Mesothelial cell of epicardium (in vitro differentiated cells): Measurements from ENCODE around the genes TLK1 and HAT1.

DNA sequence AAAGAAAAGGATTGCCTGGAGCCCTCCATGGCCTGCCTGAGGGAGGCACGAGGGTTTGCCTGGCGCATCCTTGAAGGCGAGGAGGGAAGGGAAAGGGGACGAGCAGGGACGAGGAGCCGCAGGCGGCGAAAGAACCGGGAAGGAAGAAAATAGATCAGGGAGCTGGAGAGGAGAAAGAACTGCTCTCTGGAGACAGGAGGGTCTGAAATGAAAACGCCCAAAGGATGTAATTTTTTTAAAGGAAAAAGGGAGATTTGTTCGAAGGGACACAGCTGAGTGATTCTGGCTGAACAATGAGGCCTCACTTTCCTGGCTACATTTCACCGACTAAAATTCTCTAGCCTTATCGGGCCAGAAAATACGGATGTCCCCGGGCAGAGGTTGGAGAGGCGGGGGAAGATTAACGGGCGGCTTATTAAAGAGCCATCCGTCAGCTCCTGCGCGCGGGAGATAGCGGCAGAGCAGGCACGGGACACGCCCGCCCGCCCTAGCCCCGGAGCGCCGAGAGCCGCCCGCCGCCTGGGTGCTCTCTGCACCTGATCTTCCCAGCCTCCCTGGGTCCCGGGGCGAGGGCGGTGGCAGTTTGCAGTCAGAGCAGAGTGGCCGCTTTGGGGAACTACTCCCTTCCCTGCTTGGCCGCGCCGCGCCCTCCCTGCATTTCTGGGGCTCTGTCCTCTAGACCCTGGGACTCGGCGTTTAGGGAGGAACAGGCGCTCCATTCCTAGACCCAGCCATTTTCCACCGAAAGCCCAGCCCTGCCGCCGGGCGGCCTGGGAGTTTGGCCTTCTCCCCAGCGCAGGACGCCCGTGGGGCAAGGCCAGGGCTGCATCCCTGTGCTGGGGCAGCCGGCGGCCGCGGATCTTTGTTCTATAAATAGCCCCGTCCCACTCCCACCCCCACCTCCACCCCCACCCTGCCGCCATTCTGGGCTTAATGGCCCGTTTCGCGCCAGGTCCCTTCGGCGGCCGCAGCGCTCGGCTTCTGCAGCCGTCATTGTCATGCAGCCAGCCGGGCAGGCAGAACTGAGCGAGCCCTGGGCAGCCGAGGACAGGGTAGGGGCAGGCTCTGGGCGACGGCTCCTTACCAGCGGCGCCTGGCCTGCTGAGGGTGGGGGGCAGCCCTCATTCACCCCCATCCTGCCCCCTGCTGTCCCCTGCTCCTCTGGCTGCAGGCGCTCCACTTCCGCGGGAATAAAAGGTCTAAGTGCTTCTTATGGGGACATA is 6.5 kb downstream of the GAD1 start:
- PRO-cap, result no peak

DNA sequence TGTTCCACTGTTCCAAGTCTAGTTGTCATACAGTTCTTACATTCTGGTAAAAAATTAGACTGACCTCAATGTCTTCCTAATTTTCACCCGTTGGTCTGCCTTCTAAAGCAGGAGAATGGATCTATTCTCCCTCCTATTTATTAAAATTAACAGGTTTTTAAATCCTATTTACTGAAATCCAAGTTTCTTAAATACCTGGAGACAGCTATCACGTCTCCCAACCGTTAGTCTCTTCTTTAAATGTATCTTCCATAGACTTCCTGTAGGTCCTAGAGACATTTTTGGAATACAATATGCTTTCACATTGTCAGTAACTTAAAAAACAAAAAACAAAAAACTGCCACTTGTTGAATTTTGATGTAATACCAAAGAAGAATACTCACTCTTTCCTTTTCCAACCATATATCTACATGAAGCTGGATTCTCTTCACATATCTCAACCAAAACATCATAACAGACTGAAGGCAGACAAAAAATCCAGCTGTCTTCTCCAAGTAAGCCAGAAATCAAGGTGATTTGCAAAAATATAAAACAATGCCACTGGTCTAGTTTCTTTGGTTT is 4.8 kb downstream of the TLK1 start:
- PRO-cap, result no peak

GRCh38 chr2:171159993-171160985 is at the start of gene TLK1:
TLK1 (minus strand) TSS chr2:171160893.
- PRO-cap, result no peak

DNA sequence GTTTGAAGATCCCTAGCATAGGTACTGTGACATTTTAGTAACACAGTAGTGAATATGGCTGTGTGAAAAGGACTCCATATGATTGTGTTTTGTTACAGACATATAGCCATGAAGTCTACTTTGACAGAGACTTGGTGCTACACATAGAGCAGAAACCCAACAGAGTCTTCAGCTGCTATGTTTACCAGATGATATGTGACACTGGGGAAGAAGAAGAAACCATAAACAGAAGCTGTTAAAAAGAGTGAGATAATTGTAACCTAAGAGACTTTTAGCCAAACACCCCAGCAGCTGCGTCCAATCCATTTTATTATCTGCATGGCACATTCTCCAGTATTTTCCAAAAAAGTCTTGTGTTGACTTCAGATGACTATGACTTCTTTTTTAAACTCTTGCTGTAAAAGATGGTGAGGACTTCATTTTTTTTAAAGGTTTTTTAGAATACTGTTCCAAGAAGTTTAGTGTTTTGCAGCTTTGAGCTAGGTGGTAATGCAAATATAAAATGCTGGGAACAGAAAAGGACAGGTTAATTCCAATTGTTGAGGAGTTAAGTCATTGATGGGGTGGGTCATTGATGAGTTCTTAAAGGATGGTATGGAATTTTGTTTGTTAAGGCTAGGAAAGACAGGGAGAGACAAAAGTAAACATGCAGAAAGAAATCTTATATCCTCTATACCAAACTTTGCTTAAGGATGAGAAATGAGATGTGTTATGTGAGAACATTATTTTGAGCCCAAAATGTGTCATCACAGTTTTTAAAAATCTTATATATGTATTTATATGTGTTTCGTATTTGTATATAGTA is 41.2 kb upstream of the CYBRD1 start:
- PRO-cap, result no peak

- PRO-cap, result no peak
Observed at GRCh38 chr2:171699712-171700336, 12.6 kb downstream of the DYNC1I2 start.

DNA sequence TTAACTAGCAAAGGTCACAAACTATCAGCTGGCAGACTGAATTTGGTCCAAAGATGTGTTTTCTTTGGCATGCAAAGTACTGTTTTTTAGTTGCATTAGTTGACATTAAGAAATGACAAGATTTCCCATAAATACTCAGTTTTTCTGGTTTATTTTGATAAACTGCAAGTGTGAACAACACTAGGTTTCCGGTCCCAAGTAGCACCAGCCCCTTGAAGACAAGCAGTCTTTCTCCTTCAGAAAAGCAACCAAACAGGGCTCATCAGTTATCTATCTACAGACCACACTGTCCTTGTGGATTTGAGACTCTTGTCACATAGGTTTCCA is 35.5 kb downstream of the SLC25A12 start:
- PRO-cap, result no peak

GRCh38 chr2:171922087-171923144 is at the start of gene HAT1:
HAT1 (plus strand) TSS chr2:171922461.
- PRO-cap, result bidirectional peak, plus-strand start at chr2:171922461, minus-strand start at chr2:171922287; bidirectional peak, plus-strand start at chr2:171922942, minus-strand start at chr2:171922725

DNA sequence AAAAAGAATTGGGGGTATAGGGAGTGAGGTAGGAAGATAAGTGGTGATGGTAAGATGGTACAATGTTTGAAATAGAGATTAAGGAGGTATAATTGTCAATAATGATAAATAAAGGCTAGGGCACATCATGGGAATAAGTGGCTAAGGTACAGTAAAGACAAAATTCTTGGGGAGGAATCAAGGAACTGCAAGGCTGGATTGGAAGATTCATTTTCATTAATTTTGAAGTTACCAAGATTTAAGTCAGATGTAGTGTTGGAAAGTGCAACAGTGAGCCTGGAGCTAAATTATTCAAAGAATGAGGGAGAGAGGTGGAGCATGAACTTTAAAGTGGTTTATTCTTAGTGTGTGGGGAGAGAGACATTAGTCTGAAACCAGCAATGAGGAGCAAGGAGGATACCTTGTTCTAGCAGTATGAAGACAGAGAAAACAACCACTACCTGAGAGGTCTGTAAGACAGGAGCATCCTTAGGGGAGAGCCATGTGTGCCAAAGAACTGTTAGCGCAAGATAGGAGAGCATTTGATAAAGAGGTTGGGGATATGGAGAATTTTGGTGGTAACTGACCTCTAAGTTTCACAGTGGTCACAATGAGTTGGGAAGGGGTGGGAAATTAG is 13.7 kb downstream of the HAT1 start:
- PRO-cap, result no peak

- PRO-cap, result no peak
Observed at GRCh38 chr2:172427079-172427253, 420 bp upstream of the ITGA6 start.

DNA sequence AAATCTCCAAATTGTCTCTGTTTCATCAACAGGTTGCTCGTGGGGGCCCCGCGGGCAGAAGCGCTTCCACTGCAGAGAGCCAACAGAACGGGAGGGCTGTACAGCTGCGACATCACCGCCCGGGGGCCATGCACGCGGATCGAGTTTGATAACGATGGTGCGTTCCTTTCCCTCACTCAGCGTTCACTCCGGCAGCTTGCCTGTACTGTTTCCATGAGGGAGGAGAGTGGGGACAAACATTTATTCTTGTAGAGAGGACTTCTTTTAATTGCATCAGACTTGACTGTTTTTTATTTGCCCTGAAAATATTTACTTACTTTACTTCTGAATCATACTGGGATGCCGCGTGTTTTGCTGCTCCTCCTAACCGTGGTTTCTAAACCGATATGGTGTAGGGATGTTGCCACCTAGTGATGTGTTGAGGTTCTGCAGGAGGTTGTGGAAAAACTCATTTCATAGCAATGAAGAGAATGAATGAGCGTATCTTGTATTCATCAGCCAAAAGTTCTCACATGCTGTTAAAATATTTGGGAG is 38.2 kb downstream of the ITGA6 start:
- PRO-cap, result no peak

- PRO-cap, result no peak
Observed at GRCh38 chr2:172473959-172474449, 46.6 kb downstream of the ITGA6 start.

GRCh38 chr2:172836274-172836920 is 100.8 kb downstream of the RAPGEF4 start:
- PRO-cap, result no peak

DNA sequence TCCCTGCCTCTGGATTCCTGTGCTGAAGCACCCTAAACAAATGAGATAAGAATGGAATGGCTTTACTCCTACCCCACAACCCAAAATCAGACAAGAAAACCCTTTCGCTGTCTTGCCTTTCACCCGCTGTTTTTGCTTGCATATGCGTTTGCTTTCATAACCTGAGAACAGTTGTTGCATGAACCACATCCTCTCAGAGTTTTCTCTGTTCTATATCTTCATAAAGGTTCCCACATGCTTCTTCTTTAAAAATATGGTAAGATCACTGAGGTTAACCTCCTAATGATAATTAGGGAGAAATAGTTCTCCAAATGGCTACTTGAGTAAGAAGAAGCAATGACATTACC is 132.1 kb upstream of the MAP3K20 start:
- PRO-cap, result no peak

DNA sequence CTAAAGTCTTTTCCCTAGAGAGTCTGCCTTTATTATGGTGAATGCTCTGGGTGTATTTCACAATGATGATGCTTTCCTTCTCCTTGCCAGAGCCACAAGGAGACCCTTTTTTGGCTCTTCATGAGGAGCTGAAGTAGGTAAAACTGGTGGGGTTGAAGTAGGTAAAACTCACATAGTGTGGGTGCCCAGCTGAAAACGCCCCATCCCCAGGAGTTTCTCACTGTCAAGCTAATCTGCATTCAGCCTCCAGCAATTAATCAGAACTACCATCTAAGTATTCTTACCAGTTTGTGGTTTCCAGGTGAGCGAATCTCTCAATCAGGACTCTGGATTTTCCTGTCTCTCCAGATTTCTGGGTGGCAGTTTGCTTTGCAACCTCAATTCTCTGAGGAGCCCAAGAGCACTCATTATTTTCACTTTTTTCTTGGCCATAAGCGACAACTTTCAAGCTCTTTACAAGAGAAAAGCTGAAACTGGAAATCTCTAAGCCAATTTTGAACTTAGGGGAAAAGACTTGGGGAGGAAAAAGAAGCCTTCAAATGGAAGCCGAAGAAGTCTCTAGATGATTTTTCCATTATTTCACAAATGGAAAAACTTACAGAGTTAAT is 121.6 kb upstream of the MAP3K20 start:
- PRO-cap, result no peak

DNA sequence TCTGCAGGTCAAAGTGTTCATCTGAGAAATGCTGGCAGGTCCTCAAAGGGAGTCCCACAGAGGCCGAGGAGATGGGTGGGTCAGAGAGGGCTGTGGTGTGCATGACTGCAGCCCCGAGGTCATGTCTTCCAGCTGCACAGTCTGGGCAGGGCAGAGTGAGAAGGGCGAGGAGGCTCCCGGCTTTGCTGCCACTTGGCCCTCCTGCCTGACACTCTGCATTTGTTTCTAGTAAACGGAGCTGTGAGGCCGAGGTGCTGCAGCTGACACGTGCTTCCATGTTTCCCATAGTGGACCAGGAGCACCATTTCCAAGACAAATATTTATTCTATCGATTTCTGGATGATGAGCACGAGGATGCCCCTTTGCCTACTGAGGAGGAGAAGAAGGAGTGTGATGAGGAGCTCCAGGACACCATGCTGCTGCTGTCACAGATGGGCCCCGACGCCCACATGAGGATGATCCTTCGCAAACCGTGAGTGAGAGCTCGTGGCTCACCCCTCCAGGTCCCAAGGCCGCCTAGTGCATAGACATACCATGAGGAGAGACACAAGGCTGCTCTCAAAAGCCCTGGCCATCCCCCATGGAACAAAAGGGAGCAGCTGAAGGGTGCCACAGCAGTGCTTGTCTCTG is 108.6 kb upstream of the MAP3K20 start:
- PRO-cap, result no peak

DNA sequence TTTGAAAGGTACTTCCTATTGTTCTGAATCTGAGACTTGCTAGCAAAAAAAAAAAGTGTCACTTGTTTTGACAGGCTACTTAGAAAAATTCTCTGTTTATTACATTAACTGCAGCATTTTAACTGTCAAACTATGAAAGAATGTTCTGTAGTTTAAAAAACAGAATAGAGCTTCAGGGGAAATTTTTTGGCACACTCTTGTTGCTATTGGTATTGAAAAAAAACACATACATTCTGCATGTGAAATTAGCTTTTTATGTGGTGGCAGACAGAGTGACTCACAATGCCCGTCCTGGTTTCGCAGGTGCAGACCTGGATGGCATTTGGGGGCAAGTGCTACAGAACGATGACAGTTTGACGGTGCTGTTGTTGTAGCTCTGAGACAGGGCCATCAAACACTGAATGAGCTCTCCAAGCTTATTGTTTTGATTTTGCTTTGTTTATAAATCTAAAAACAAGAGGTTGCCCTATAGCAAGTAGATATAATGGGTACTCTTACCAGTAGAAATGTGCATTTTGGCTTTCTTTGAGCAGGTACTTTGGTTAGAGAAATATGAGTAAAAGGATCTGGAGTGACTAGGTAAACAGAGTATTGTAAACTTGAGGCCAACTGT is 104.9 kb upstream of the MAP3K20 start:
- PRO-cap, result no peak

DNA sequence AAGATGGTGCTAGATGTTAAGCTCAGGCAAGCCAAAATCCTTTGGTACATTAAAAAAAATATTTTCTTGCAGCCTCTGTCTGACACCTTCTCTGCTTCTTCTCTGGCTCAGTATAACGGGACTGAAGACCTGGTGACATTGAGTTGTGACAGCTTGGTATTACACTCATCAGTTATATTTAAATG is 75.7 kb upstream of the MAP3K20 start:
- PRO-cap, result no peak

GRCh38 chr2:173048722-173049195 is 26.9 kb upstream of the MAP3K20 start:
- PRO-cap, result no peak

DNA sequence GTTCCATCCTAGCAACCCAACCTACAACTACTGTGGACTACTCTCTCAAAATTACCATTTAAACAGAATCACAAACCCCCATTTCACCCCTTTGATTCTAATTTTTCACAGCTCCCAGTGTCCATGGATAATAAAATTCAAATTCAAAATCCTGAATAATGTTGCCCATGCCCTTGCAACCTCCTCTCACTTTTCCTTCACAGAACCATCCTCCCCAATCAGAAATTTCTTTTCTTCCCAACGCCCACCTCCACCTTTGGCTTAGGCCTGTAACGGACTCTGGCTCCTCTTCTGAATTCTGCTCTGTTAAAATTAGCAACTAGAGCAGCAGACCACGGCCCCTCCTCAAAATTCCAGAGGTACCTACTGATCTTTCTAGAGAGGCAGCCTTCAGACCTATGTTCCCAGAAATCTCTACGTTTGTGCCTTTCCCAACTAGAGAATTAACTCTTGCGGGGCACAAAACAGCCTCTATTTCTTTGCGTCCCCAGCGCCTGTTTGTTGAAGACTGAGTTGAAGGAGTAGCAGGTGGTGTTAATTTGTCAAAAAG is 513 bp upstream of the MAP3K20 start:
- PRO-cap, result no peak

DNA sequence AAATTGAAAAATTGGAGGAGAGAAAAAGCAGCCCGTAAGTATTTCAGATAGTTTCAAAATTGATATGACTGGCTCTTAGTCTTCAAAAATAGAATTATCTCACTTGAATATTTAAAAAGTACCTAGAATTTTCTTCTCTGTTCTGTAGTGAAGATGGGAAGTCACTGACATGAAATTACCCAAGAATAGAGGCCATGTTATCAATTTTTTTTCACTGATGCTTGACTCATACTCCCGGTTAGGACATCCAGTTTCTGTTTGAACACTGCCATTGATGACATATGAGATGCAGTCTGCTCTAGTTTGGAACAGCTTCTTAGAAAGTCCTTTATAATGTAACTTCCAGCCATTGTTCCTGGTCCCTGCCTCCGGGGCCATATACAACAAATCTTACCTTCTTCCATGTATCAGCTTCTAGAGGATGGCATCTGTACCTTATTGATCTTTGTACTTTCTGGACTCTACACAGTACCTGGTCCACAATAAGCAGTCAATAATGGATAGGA is 26.1 kb downstream of the MAP3K20 start:
- PRO-cap, result no peak